Skeletal muscle cell (primary cell): ENCODE measurements around a stretch of chr2.

DNA sequence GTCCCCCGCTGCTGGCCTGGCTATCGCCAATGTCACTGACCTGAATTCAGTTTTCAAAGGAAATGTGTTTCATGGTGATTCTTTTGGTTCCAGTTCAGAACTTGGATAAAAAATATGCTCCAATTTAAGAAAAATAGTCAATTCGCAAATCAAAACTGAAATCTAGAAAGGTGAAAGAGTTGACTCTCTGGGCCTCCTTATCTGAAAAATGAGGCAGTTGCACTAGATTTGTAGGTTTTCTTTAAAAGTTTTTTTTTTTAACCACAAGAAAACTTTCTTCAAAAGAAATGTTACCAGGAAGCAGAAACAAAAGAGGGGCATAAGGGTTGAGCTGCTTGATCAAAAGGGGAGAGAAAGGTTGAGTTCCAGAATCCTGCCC is 116.4 kb upstream of the EPC2 start:
- RRBS, result no CpG with 5 or more reads among the region's 3 CpGs

- RRBS, result no CpG with 5 or more reads among the region's 4 CpGs
These were observed 1.6 kb upstream of the EPC2 start for GRCh38 chr2:148642766-148643454.

DNA sequence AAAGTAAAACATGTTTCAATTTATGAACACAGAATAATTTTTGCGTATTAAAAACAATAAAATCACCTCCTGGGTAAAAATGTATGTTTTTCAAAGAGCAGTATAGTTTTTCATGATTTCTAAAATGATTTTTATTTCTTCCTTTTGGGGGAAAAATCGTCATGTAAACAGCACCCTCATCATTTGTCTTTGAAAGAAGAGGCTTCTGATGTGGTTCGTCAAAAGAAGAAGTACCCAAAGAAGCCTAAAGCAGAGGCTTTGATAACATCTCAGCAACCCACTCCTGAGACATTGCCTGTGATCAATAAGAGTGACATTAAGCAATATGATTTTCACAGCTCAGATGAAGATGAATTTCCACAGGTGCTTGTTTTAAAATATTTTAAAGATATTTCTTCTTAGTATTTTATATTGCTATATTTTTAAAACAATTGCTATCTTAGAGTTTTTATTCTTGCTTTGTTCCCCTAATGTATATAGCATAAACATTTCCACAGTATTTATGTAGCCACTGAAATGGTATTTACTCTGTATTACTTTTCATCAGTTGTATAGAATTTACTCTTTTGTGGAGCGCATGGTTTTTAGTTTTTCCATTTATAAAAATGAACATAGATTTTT is 110.1 kb upstream of the KIF5C start:
- RRBS, result no CpG with 5 or more reads among the region's 4 CpGs

GRCh38 chr2:148926302-148927671 is 51.8 kb downstream of the KIF5C start:
- RRBS, result 70% methylated on average over 3 of the region's 46 CpGs

DNA sequence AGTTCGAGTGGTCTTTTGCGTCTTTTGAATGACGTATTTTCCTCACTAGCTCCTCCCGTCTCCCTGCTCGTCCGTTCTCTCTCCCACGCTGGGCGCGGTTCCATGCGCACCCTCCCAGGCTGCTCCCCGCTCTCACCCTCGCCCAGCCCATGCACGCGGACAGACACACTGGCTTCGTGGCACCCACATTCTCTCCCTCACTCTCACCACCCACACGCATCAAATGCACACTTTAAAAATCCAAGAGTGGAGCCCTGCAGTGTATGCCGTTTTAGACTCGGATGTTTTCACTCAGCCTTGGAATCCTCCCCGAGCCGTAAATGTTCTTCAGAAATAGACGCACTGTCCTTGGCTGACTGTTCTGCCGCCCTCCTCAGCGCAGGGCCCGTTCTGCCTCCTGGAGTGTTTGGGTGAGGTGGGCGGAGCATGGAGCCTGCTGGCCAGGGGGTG is 35.6 kb upstream of the LYPD6B start:
- RRBS, result no CpG with 5 or more reads among the region's 25 CpGs

DNA sequence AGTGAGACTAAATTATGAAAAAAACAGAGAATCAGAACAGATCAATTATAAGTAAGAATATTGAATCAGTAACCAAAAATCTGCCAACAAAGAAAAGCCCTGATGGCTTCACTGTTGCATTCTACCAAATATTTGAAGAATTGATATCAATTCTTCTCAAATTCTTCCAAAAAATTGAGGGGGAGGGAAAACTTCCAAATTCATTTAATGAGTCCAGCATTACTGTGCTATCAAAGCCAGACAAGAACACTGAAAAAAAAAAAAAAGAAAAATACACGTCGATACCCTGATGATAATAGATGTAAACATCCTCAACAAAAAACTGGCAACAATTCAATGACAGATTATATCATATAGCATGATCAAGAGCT is 332.6 kb upstream of the MMADHC start:
- RRBS, result no CpG with 5 or more reads among the region's 2 CpGs

DNA sequence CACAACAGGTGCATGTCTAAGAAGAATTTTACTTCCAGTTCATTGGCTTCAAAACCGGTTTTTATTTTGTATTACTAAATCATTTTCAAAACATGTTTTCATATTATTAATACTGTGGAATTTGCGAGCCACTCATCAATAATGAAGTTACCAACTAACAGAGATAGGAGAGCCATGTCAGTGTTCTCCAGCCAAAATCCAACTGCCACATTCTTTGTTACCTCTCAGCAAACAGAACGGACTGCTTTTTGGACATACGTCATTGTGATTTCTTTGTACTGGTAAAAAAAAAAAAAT is 414.2 kb upstream of the MMADHC start:
- RRBS, result no CpG with 5 or more reads among the region's 4 CpGs

DNA sequence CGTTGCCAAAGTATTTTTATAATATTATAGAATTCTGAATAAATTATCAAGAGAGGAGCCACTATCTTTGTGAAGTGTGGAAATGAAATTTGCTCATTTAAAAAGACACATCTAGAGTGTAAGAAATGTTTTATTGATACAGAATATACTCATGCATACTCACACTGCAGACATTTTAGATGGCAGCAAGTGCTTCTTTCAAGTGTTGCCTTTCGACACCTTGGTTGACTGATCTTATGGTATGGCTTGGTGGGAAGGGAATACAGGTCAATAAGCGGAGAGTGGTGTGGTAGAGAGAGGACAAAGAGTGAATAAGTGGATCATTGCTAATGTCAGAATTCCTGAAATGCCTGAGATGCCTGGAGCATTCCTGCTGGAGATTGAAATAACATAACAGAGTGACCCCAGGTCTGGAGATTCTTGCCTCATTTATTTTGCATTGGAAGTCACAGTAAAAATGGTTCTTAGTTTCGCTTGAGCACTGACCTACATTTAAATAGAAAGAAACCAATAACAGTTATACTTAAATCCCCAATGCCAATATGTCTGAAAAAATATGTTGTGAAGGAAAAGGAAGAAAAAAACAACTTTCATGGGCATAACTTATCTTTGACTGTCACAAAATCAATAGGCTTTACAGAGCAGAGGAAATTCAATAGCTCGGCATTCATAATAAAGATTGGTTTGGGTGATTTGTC is 76.6 kb downstream of the RND3 start:
- RRBS, result no CpG with 5 or more reads among the region's 5 CpGs

GRCh38 chr2:150424899-150425658 is 62.4 kb downstream of the RND3 start:
- RRBS, result no CpG with 5 or more reads among the region's 19 CpGs

- RRBS, result no CpG with 5 or more reads among the region's 29 CpGs
These were observed 2.3 kb downstream of the RND3 start for GRCh38 chr2:150485105-150485608.

DNA sequence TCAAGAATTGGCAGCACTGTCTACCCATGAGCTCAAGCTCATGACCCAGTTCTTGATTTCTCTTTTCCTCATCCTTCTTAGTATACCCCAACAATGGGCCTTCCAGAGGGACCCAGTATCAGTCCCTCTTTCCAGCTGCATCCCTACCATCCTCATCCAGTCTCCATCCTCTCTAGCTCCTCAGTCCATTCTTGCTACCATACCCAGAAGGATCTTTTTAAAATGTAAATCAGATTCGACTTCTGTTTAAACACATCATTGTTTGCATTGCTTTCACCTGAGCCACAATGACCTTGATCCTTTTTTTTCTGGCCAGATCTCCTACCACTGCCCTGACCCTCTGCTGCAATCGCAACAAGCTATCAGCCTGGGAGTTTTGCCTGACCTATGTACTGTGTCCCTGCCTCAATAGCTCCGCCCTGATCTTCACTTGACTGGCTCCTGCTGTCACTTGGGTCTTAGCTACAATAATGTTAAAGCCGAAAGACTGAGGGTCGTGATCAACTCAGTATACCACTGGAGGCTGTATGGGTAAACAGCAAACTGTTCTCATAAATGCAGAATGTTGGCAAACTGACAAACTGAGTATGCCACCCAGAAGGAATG is 2.5 kb upstream of the RBM43 start:
- RRBS, result no CpG with 5 or more reads among the region's 5 CpGs

DNA sequence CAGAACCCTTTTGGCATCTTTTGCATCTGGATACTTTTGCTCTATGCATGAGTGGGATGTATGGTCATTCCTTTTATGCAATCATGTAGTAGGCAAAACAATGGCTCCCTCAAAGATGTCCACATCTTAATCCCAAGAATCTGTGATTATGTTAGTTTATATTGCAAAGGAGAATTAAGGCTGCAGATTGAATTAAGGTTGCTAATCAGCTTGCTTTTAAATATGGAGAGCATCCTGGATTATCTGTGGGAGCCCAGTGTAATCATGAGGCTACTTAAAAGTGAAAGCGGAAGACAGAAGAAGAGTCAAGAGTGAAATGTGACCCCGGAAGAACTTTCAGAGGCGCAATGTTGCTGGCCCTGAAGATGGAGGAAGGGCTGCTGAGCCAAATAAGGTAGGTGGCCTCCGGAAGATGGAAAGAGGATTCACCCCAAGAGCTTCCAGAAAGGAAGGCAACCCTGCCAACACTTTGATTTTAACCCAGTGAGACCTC is 1.4 kb downstream of the NMI start:
- RRBS, result 96% methylated on average over 3 of the region's 4 CpGs

DNA sequence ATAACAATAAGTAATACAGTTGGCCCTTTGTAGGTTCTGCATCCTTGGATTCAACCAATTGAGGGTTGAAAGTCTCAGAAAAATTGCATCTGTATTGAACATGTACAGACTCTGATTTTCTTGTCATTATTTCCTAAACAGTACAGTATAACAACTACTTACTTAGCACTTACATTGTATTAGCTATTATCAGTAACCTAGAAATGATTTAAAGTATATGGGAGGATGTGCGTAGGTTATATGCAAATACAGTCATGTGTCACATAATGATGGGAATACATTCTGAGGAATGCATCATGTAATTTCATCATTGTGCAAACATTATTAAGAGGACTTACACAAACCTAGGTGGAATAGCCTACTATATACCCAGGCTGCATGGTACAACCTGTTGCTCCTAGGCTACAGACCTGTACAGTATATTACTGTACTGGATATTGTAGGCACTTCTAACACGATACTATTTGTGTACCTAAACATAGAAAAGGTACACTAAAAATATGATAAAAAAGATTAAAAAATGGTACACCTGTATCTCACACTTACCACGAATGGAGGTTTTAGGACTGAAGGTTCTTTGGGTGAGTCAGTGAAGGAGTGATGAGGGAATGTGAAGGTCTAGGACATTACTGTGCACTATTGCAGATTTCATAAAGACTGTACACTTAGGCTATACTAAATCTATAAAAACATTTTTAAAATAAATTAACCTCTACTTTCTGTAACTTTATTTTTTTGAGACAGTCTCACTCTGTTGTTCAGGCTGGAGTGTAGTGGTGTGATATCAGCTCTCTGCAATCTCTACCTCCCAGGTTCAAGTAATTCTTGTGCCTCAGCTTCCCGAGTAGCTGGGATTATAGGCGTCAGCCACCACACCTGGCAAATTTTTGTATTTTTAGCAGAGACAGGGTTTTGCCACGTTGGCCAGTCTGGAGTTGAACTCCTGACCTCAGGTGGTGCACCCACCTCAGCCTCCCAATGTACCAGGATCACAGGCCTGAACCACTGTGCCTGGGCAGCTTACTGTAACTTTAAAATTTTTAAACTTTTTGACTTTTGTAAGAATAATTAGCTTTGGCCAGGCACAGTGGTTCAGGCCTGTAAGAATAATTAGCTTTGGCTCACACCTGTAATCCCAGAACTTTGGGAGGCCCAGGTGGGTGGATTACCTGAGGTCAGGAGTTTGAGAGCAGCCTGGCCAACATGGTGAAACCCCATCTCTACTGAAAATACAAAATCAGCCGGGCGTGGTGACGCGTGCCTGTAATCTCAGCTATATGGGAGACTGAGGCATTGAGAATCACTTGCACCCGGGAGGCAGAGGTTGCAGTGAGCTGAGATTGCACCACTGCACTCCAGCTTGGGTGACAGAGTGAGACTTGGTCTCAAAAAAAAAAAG is 8.3 kb downstream of the RIF1 start:
- RRBS, result 87% methylated on average over 1 of the region's 11 CpGs

- RRBS, result no CpG with 5 or more reads among the region's 2 CpGs
These were observed 66.2 kb downstream of the RIF1 start for GRCh38 chr2:151475796-151476334.

- RRBS, result no CpG with 5 or more reads among the region's 8 CpGs
These were observed 97.0 kb downstream of the NEB start for GRCh38 chr2:151637125-151637880.

GRCh38 chr2:151806200-151807043 is 21.8 kb downstream of the ARL5A start:
- RRBS, result no CpG with 5 or more reads among the region's 6 CpGs

GRCh38 chr2:152200473-152201323 is 25.1 kb upstream of the STAM2 start:
- RRBS, result no CpG with 5 or more reads among the region's 8 CpGs

- RRBS, result no CpG with 5 or more reads among the region's 2 CpGs
These were observed 56.0 kb downstream of the FMNL2 start for GRCh38 chr2:152390891-152391458.

DNA sequence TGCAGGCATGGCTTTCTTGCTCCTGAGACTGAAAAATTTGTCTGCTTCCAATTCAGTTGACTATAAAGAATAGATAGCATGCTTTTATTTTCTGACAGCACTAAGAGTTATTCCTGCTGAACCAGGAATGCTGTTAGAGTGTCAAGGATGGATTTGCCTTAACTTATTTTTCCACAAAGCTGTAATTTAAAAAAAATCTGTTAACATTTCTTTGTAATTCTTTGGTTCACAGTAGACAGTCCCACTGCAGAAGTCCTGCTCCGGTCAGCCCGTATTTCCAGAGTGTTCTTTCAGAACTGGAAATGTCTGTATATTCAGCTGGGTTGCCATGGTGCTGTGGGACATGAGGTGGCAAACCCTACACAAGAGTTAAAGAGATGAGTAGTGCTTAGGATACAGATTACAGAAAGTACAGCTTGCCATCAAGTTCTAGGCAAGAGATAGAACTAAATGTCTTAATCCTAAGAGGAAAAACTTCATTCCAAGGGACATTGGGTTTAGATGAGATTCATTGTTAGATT is 60.0 kb downstream of the FMNL2 start:
- RRBS, result no CpG with 5 or more reads among the region's 2 CpGs